Myometrial cell (primary cell): ENCODE data around the genes SERP1, EIF2A, SELENOT, AADACL2 and AADAC.

GRCh38 chr3:150545935-150546576 lies at the start of gene SERP1:
SERP1 (minus strand) TSS chr3:150546496.
- RAMPAGE, long total RNA: start-site peak on the minus strand at chr3:150546259-150546313, 8 and 11 reads in 2 replicates; start-site peak on the minus strand at chr3:150546507-150546520, 20 and 11 reads in 2 replicates

DNA sequence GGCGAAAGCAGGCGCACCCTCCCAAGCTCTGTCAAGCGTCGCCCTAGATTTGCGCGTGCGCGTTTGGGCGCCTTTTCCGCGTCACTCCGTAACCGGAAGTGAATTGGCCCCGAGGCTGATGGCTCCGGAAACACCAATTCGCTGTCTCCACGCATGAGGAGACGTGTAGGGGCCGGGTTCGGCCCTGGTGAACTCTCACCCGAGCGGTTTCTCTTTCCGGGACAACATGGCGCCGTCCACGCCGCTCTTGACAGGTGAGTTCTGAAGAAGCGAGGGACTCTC lies at the start of gene EIF2A:
Gene EIF2A, plus strand, starts transcription at position 211 of the 282 bp plus-strand sequence.
- RAMPAGE, long total RNA: start-site peak on the plus strand centred at position 215 of the sequence, 10 bp wide, 456 and 884 reads in 2 replicates

DNA sequence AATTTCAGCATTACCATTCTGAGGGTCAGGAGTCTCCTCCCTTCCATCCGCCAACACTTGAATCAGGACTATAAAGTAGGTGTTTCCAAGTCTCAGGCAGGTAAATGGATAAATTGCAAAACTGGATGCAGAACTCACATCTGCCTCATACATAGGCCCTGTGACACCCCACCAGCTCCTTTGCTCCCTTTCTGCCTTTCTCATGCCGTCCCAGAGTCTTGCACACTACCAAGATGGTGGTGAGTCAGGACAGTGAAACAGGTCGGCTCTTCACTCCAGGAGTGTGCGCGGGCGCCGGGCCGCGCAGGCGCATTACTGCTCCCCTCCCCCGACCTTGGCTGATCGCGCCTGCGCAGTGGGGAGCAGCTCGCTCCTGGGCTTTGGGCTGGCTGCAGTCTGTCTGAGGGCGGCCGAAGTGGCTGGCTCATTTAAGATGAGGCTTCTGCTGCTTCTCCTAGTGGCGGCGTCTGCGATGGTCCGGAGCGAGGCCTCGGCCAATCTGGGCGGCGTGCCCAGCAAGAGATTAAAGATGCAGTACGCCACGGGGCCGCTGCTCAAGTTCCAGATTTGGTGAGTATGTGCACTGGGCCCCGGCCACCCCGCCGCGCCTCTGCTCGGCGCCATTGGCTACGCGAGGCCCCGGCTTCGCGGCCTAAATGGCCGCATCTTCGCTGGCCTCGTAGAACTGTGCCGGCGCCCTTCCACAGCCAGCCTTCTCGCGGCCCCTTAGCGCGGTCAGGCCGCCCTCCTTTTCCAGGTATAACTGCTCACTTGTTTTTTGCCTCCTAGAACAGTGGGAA lies at the start of gene SELENOT:
Gene SELENOT, plus strand, starts transcription at position 392 of the 800 bp plus-strand sequence.
- RAMPAGE, long total RNA: start-site peak on the minus strand centred at position 259 of the sequence, 58 bp wide, 40 and 53 reads in 2 replicates; start-site peak on the plus strand centred at position 395 of the sequence, 74 bp wide, 3,687 and 4,565 reads in 2 replicates

DNA sequence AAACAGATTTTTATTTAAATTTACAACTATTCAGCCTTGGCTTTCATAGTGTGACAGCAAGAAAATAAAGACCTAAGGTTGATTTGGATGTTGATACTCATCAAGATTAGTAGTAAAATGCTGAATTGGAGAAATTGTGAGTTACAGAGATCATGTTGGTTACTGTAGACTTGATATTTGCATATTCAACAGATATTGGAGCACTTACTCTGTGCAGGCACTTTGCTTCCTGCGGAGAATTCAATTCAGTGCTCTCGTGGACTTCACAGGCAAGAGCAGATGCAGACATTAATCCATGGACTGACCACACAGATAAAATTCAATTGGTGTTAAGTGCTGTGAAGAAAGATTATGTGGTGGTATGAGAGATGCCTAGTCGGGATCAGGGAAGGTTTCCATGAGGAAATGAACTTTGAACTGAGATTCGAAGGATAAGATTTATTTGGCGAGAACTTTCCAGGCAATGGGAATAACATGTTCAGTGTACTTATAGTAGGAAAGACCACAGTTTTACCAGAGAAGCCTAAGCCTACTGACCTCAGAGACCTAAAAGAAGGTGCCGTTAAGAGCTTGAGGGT lies 4.2 kb downstream of the SELENOT start:
- RAMPAGE, long total RNA: no peak

GRCh38 chr3:150733330-150734324 lies 29.3 kb downstream of the SIAH2 start:
- RAMPAGE, long total RNA: no peak

DNA sequence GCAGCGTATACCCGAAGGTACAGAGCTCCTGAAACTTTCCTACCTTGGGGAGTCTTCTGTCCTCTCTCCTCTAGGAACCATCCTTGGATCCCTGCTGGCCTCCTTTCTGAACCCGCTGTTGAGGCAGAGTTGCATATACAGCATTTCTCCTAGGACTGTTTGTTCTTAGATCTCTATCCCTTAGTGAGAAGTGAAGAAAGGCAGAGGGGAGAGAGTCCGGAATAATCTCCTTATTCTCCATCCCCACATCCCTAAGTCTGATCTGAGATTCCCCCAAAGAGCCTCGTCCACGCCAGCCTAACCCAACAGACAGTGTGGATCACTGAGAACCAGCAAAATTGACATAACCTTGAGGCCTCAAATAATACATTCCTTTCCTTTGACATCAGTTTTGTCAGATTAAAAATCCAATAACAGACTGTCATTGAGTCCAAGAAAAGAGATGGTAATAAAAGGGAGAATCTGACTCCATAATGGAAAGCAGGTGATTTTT lies 7.6 kb upstream of the SIAH2 start:
- RAMPAGE, long total RNA: no peak

GRCh38 chr3:150771500-150771980 lies 8.6 kb upstream of the SIAH2 start:
- RAMPAGE, long total RNA: no peak

DNA sequence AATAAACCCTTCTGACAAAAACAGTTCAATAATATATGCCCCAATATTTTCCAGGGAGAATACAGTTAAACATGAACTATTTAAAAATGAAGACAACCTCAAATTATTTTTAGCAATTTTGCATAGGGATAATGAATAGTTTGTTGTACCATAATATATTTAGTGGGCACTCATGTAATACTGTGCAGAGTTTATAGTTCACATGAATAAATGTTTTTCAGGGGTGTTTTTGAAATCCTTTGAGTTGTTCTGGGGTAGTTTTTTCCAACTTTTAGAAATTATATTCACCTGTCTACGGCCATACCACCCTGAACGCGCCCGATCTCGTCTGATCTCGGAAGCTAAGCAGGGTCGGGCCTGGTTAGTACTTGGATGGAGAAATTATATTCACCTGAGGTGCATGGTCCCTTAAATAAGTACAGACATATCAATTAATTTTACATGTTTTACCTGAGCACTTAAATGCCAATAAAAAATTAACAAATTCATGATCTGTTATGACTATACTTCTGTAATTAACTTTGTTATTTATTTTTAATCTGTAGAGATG lies 15.1 kb downstream of the GPR171 start:
- RAMPAGE, long total RNA: no peak

- RAMPAGE, long total RNA: no peak
These were observed 13.4 kb downstream of the P2RY14 start for GRCh38 chr3:151265074-151265273.

- RAMPAGE, long total RNA: no peak
These were observed at the start of gene AADACL2 for GRCh38 chr3:151733818-151734112. AADACL2 (plus strand) TSS chr3:151733927.

- RAMPAGE, long total RNA: no peak
These were observed at the start of gene AADAC for GRCh38 chr3:151813586-151814408. AADAC (plus strand) TSS chr3:151814116.

- RAMPAGE, long total RNA: no peak
These were observed 74.9 kb upstream of the MBNL1 start for GRCh38 chr3:152193562-152194405.

- RAMPAGE, long total RNA: no peak
These were observed 68.2 kb upstream of the MBNL1 start for GRCh38 chr3:152200529-152200868.

DNA sequence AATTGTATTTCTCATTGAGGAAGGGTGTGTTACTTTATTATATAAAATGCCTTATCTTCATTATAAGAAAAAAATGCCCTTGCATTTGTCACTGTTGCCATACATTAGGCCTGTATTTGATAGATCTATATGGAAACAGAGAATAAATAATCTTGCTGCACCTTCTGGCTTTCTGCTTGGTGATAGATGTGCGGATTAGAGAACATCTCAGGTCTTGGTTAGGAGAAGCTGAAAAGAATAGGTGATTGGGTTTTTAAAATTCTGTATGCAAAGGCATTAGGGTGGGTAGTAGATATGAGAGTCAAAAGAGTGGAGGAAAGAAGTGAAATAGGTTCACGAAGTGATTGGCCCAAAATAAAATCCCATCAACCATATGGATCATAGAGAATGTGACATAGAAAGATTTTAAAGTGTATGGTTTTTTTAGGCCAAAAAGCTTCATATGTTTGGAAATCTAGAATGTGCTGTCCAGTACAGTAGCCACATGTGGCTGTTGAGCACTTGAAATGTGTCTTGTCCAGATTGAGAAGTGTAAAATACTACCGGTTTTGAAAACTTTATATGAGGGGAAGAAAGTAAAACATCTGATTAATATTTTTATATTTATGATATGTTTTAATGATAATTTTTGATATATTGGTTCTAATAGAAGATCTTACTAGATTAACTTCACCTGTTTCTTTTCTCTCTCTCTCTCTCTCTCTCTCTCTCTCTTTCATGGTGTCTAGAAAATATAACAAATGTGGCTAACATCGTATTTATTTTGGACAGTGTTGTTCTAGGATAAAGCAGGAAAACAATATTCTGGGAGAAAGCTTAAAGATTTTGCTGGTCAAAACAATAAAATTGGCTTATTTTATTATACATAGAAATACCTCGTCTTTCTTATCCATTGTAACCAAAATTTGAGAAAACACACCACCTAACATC lies 2.9 kb downstream of the MBNL1 start:
- RAMPAGE, long total RNA: no peak

GRCh38 chr3:152356236-152356756 lies 87.6 kb downstream of the MBNL1 start:
- RAMPAGE, long total RNA: no peak

GRCh38 chr3:152402421-152402820 lies 133.7 kb downstream of the MBNL1 start:
- RAMPAGE, long total RNA: no peak

DNA sequence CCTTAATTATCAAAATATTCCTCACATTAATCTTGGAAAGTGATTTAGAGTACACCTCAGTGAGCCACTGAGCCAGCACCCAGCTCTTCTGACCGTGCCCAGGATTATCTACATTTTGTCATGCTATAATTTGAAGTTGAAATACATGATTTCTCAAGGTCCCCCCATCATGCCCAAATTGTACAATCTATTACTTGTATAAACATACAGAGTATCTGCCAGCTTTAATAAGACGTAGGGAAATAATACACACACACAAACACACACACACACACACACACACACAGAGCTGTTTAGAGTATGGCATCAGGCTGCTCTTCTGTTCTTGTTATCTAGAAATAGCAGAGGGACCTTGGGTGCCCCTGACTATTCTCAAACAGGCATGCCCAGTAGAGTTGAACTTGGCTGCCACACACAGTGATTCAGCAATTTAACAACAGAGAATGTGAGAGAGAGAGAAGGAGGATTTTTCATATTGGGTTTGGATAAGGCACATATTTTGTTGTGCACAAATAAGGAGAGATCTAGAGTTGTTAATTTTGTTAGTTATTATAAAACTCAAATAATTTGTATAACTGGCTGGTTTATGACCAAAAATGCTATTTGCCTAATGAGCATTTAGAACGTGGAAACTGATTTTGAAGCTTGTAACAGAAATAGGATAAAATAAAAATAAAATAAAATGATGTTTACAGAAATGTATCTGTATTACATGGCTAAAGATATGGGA lies 74.5 kb downstream of the P2RY1 start:
- RAMPAGE, long total RNA: no peak

GRCh38 chr3:153166261-153166660 lies 4.2 kb downstream of the RAP2B start:
- RAMPAGE, long total RNA: no peak

GRCh38 chr3:153166661-153167446 lies 4.8 kb downstream of the RAP2B start:
- RAMPAGE, long total RNA: no peak

DNA sequence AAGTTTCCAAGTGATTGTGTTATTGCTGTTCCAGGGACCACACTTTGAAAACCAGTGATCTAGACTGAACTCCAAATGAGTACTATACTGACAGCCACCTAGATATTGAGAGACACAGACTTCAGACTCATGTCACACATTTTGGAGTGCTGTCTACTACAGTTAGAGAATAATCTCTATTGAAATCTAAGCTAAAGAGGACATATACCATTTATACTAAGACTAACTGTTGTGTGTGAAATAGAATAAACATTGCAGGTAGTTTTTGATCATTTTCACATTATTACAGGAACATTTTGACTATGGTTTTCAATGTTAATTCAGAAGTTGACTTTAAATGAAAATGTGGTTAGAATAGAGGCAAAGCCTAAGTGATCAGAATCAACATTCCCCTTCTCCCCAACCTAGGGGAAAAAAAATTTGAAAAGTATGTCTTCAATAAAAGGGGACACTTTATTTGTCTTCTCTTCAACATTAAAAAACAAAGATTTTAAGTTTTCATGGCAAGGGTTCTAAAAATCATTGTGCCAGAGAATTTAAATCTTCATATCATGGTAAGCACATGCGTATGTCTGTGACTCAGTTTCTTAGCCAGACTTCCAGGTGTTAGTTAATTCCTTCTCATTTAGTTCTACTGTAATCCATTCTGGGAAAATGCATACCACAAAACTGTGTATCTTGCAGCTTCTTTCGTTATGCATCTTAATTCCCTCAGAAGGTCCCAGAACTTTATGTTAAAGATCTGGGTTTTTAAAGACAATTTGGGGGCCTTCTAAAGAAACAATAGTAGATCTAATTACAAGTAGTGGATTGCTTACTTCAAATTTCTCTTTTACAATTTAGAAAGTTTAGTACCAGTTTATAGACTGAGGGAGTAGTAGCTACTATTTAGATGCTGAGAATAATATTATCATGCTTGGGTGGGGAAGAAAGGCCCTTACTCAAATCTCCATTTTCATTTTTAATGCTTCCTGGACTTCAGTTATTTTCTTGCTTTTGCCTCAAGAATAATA lies 5.7 kb downstream of the RAP2B start:
- RAMPAGE, long total RNA: no peak